ENCODE data around the genes RPS15, UQCR11 and BTBD2.

DNA sequence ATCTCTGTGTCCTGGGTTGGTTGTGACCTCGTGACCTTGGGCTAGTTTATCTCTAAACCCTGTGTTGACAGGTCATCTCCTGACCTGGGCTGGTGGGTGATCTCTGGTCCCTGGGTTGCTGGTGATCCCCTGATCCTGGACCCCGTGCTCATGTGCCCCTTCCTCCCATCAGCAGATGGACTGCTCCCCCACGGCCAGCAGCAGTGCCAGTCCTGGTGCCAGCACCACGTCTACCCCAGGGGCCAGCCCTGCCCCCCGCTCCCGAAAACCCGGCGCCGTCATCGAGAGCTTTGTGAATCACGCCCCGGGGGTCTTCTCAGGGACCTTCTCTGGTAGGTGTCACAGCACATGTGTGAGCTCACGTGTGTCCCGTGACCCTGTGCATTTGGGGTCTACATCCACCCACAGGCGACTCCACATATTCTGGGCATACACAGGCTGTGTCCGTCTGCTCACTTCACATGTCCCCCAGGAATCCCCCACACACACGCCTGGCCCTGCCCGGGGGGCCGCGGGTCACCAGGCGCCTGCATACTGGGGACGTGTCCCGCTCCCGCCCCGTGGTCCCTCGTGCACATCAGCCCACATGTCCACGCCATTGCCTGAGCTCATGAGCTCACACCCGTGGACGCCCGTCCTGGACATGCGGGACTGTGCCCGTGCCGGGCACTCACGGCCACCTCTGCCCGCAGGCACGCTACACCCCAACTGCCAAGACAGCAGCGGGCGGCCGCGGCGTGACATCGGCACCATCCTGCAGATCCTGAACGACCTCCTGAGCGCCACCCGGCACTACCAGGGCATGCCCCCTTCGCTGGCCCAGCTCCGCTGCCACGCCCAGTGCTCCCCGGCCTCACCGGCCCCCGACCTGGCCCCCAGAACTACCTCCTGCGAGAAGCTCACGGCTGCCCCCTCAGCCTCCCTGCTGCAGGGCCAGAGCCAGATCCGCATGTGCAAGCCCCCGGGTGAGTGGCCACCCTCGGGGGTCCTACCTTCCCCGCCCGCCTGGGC is 6.7 kb downstream of the MIDN start:
- PRO-cap, result no peak
- RAMPAGE, long total RNA, 3 experiments, result no peak in any of the 3 experiments

DNA sequence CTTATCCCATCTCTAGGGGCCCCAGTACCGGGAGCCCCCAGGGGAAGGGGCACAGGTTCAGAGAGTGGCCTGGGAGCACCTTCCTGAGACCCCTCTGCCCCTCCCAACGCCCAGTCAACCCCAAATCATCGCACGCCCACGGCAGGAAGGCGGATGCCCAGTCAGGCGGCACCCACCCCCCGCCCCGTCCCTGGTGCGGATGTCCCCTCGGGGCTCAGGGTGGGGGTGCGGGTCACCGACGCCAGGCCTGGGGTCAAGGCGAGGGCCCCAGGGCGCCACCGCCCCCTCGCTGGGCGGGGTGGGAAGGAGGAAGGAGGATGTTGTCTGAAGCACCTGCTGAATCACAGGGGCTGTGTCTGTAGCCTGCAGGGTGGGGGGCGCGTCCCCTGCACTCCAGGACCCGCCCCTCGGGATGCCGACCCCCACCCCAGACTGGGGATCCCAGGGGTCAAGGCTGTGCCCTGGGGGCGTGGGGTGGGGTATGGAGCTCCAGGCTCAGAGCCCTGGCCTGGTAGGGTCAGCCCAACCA is 8.9 kb upstream of the CIRBP start:
- PRO-cap, result no peak
- RAMPAGE, long total RNA, 3 experiments, result no peak in any of the 3 experiments

GRCh38 chr19:1261247-1261714 is 7.9 kb upstream of the CIRBP start:
- PRO-cap, result no peak
- RAMPAGE, long total RNA, 3 experiments, result no peak in any of the 3 experiments

DNA sequence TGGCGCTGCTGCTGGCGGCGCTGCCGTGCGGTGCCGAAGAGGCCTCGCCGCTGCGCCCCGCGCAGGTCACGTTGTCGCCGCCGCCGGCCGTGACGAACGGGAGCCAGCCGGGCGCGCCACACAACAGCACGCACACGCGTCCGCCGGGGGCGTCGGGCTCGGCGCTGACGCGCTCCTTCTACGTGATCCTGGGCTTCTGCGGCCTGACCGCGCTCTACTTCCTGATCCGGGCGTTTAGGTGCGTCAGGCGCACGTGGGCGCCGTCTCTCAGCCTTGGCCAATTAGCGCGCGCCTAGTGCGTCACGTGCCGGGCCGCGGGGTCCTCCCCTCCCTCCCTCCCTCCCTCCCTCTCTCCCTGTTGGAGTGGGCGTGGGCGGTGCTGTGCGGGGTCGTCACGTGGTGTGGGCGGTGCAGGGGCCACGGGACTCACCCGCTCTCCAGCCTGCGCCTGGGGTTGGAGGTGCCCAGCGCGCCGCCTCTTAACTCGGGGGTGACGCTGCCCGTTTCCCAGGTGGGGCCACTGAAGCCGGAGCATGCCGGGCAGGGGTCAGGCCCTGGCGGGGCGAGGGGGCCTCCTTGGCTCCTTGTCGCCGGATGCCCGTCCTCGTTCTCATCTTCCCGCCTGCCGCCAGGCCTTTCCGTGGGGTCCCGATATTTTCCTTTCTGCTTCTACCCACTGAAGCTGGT is 406 bp downstream of the FAM174C start:
- PRO-cap, result bidirectional peak, plus-strand start at position 440 of the sequence, minus-strand start at position 198 of the sequence
- RAMPAGE, long total RNA, 3 experiments, result start-site peak on the plus strand in 2 of 3 experiments, centred at positions 389 to 425 of the sequence, 31 to 53 reads per replicate

GRCh38 chr19:1333583-1334094 is 21.1 kb upstream of the PWWP3A start:
- PRO-cap, result no peak
- RAMPAGE, long total RNA, 3 experiments, result no peak in any of the 3 experiments

DNA sequence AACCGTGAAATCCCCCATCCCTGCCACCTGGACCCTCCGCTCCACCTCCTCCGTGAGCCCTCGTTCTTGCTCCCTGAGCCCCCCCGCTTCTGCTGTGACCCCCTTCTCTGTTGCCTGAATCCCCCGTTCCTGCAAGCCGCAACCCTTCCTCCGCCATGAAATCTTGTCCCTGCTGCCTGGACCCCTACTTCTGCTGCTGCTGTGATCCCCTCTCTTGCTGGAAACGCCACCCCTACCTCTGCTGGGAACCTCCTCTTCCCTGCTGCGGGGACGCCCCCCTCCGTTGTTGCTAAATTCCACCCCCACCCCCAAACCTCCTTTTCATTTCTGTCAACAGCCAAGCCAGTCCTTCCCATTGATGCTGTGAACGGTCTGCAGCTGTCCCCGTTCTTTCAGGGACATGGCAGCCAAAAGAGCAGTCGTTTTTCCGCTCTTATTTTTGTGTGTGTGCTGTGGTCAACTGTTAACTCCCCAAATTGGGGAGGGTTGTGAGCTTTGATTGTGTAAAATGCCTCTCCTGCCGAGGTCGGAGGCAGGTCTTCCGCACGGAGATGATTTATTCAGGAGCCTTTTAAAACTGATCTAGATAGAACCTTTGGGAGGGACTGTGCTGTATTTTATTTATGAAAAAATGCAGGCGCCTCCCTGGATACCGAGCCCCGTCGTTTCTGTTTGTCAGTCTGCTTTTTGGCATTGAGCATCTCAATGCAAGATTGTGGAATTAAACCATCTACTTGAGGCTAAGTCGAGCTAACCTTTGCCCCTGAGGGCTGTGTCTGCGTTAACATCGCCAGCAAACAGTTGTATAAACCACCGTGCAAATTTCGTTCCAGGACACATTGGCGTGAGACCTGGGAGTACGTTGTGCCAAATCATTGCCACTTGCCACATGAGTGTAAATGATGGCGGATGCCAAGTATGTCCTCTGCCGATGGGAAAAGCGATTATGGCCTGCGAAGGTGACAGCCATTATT is 1.0 kb downstream of the PWWP3A start:
- PRO-cap, result bidirectional peak, plus-strand start at position 355 of the sequence, minus-strand start at position 228 of the sequence; unidirectional peak, minus-strand start at position 478 of the sequence
- RAMPAGE, long total RNA, 3 experiments, result no peak in any of the 3 experiments

- PRO-cap, result no peak
- RAMPAGE, long total RNA, 3 experiments, result no peak in any of the 3 experiments
These were observed 5.6 kb downstream of the DAZAP1 start for GRCh38 chr19:1412719-1413661.

- PRO-cap, result bidirectional peak, plus-strand start at chr19:1438405, minus-strand start at chr19:1438257
- RAMPAGE, long total RNA, 3 experiments, result start-site peak on the plus strand in 3 of 3 experiments, at chr19:1438399-1438410 at its widest, 5,341 to 18,866 reads per replicate
These were observed at the start of gene RPS15 for GRCh38 chr19:1438318-1439351. Gene RPS15, plus strand, starts transcription at chr19:1438396.

DNA sequence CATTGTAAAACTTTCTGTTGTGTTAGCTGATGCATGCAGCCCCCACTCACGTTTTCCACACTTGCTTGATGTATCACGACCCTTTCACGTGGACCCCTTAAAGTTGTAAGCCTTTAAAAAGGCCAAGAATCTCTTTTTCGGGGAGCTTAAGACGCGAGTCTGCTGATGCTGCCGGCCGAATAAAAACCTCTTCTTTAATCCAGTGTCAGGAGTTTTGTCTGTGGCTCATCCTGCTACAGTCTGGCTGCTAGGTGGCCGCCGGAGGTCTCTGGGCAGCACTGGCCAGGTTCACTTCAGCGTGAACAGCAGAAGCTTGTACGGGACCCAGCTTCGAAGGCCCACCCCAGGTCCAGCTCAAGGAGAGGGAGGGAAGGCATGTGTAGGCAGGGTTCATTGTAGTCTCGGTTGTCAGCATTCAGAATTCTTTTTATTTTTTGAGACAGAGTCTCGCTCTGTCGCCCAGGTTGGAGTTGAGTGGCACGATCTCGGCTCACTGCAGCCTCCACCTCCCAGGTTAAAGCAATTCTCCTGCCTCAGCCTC is 4.5 kb downstream of the RPS15 start:
- PRO-cap, result no peak
- RAMPAGE, long total RNA, 3 experiments, result no peak in any of the 3 experiments

GRCh38 chr19:1590477-1591303 is 2.0 kb downstream of the MBD3 start:
- PRO-cap, result no peak
- RAMPAGE, long total RNA, 3 experiments, result no peak in any of the 3 experiments

DNA sequence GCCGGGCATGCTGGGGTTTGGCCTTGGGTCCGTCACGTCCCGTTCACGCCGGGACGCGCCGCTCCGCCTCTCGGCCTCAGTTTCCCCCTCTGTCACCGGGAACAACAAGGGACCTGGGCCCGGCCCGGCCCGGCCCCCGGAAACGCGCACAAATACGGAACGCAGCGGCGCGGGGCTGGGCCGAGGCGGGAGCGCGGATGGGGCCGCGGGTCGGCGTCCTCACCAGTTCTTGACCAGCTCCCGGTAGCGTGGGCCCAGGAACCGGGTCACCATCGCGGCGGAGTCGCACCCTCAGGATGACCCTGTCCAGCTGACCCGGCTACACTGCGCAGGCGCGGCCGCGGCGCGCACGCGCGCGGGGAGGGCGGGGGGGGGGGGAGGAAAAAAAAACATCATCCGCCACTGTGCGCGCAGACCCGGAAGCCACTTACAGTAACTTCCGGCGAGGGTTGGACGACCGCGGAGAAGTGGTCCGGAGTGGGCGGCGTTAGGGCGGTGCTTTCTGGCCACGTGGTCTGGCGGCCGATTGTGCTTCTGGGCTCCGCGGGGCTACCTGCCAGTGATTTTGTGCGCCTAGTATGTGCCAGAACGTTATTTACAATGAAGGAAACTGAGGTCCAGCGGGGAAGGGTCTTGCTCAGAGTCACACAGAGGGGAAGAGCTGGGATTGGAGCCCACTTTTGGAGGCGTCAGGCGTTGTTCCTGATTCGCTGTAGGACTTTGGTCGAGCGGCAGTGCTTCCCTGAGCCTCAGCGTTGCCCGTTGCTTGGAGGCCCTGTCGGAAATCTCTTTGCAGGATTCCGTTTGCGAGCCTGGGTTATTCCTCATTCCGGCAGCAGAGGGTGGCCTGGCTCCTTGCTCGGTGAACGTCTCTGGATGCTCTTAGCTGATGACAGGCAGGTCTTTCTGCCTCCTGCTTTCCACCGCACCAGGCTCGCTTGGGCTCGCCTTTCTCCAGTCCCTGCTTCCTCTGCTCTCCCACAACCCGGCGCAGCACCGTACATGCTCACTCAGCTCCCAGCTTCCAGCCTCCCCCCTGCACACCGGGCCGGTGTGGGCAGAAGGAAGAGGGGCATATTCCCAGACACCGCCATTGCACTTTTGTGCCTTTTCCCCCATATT is at the start of gene UQCR11:
Gene UQCR11 (minus strand): TSS at position 326 of the 1,122 bp plus-strand sequence.
- PRO-cap, result bidirectional peak, plus-strand start at position 525 of the sequence, minus-strand start at position 326 of the sequence; unidirectional peak, plus-strand start at position 827 of the sequence
- RAMPAGE, long total RNA, 3 experiments, result start-site peak on the minus strand in 3 of 3 experiments, centred at positions 308 to 314 of the sequence, 1,677 to 2,654 reads per replicate

DNA sequence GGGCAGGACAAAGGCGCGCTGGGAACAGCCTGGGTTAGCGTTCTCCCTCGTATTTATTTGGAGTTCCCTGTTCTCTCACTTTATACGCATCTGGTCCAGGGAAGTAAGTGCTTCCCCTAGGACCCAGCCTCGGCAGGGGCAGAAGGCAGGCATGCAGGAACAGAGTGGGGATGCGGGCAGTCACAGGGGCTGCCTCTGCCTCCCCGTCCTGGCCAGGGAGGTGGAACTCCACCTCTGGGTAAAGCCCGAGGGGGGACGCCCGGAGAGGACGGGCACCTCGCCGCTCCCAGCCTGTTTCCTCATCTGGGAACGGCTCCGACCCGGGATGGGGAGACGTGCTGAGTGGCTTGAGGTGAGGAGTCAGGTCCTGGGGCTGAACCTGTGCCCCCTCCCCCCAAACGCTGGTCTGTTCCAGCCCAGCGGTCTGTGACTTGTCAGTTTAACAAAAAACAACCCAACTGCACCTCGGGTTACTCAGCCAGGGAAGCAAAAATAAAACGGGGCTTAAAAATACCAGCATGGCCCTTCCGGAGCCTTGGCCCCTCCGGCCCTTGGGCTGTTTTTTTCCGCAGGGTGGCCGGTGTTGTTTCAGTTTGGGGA is 4.2 kb downstream of the TCF3 start:
- PRO-cap, result no peak
- RAMPAGE, long total RNA, 3 experiments, result no peak in any of the 3 experiments

- PRO-cap, result no peak
- RAMPAGE, long total RNA, 3 experiments, result no peak in any of the 3 experiments
These were observed 1.3 kb downstream of the TCF3 start for GRCh38 chr19:1650983-1651616.

GRCh38 chr19:1747578-1748536 is 5.4 kb upstream of the ONECUT3 start:
- PRO-cap, result no peak
- RAMPAGE, long total RNA, 3 experiments, result no peak in any of the 3 experiments

GRCh38 chr19:1813229-1814027 is 1.4 kb upstream of the ATP8B3 start:
- PRO-cap, result no peak
- RAMPAGE, long total RNA, 3 experiments, result no peak in any of the 3 experiments

DNA sequence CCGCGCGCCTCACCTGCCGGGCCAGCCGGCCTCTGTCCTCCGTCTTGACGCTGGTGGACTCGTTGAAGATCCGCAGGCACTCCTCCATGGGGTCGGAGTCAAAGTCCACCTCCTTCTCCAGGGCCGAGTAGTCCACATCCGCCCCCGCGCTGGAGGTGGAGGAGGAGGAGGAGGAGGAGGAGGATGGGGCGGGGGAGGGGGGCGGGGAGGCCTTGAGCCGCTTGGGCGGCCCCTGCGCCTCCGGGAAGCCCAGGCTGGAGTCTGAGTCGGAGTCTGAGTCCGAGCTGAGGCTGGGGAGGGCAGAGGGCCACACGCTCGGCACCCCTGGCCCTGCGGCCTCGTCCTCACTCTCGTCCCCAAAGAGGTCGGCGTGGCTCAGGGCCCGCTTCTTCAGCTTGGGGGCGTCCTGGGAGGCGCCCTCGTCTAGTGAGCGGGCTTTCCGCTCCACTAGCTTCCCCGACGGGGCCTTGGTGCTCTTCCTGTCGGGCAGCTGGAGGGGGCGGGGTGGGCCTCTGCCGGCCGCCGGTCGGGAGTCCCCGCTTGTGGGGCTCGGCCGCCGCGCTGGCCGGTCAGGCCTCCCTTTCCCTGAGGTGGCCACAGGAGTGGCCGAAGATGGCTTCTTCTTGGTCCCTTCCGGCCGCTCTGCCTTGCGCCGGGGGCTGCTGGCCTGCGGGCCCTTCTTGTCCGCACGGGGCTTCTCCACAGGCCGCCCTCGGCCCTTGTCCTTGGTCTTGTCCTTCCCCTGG is 15.0 kb upstream of the ATP8B3 start:
- PRO-cap, result no peak
- RAMPAGE, long total RNA, 3 experiments, result no peak in any of the 3 experiments

GRCh38 chr19:1871082-1871812 is 7.9 kb upstream of the KLF16 start:
- PRO-cap, result no peak
- RAMPAGE, long total RNA, 3 experiments, result no peak in any of the 3 experiments

DNA sequence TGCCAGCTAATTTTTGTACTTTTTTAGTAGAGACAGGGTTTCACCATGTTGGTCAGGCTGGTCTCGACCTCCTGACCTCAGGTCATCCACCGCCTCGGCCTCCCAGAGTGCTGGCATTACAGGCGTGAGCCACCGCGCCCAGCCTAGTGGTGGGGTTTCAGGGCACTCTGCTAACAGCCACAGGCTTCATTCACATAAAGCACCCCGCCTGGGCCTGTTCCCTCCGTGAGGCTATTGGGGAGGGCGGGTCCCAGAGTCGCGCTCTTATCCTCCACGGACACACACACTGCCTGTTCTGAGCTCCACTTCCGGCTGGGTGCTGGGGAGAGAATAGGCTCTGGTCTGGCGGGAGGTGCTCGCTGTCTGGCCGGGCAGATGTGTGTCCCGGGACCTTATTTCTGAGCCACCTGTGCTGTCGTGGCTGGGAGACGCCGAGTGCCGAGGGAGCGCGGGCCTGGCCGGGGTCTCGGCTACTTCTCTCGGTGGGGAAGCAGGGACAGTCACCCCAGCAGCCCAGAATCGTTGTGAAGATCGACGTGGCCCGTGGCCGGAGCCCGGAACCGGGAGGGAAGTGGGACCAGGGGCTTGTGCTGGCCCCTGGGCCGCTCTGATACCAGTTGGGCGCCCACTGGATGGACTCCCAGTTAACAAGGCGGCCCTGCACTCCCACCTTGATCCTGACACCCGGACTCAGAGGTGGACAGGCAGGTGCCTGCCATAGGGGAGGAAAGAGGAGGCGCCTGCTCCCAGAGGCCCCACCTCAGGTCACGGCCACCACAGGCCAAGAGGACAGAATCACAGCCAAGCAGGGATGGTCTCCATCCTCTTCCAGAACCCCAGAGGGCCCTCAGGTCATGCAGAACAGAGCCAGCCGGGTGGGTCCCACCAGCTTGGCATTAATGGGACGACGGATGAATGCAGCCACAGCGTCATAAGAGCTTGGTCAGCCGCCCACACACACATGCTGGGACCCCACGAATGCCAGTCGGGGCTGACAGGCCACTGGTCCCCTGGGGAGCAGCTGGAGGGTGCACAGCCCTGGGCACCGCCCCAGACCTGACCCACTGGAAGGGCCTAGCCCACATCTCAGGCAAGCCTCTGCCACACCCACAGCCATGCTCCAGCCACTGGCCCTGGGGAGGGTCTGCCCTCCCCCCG is 9.3 kb upstream of the KLF16 start:
- PRO-cap, result no peak
- RAMPAGE, long total RNA, 3 experiments, result no peak in any of the 3 experiments

GRCh38 chr19:2014862-2016025 is at the start of gene BTBD2:
Gene BTBD2, minus strand, starts transcription at chr19:2015714.
- PRO-cap, result unidirectional peak, minus-strand start at chr19:2015706
- RAMPAGE, long total RNA, 3 experiments, result no peak in any of the 3 experiments

GRCh38 chr19:2026735-2027229 is 11.3 kb upstream of the BTBD2 start:
- PRO-cap, result no peak
- RAMPAGE, long total RNA, 3 experiments, result no peak in any of the 3 experiments